ENCODE measurements around a stretch of chr10.

- RRBS: no CpG with 5 or more reads among the region's 26 CpGs
These were observed 22.4 kb upstream of the BTBD16 start for GRCh38 chr10:122248385-122249366.

- RRBS: no CpG with 5 or more reads among the region's 9 CpGs
These were observed 5.8 kb upstream of the PLEKHA1 start for GRCh38 chr10:122368575-122369155.

DNA sequence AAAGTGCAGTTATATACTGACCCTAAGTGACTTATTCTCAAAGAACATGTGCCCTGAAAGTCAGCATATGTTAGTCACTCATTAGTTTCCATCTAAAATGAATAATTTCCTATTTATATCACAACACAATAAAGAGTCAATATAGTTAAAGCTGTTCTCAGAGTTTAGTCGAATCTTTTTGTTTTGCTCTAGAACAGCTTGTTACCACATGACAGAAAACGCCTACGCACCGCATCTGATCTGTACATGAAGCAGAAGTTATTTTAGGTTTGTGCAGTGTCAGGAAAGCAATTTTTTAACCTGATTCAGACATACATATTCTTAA, 33.2 kb downstream of the PLEKHA1 start:
- RRBS: no CpG with 5 or more reads among the region's 4 CpGs

- RRBS: no CpG with 5 or more reads among the region's 17 CpGs
These were observed 2.6 kb downstream of the HTRA1 start for GRCh38 chr10:122463738-122464530.

DNA sequence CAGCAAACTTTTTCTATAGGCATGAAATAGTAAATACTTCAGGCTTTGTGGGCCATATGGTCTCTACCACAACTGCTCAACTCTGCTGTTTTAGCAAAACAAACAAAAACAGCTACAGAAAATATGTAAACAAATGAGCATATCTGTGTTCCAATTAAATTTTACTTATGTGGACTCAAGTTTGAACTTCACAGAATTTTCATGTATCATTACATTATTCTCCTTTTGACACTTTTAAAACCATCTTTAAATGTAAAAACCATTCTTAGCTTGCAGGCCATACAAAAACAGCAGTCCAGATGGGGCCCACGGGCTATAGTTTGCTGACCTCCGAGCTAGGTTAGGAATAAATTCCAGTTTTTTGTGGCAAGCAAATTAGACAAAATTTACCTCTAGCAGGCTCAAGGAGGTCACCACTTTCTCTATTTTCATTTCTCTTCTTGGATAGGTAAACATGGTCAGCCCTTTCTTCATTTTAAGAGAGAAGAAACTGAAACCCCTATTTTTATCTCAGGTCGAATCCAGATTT, 10.9 kb downstream of the IKZF5 start:
- RRBS: no CpG with 5 or more reads among the region's 3 CpGs

DNA sequence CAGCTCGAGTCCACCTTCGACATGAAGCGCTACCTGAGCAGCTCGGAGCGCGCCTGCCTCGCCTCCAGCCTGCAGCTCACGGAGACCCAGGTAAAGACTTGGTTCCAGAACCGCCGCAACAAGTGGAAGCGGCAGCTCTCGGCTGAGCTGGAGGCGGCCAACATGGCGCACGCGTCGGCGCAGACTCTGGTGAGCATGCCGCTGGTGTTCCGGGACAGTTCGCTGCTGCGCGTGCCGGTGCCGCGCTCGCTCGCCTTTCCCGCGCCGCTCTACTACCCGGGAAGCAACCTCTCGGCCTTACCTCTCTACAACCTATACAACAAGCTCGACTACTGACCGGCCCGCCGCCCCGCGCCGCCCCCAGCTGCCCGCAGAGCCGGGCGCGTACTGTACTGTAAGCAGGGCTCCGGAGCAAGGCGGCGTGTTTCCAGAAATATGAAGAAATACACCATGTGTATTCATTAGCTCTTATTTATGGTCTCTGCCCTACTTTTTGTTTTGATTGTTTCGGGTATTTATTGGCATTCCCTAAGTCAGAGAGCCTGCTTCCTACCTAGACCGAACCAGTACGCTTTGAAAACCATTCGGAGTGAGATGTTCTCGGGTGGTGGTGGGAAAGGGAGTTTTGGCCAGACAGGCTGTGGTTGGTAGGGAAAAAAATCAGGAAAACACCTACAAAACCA, 2.0 kb downstream of the HMX2 start:
- RRBS: 5% methylated on average over 17 of the region's 52 CpGs

GRCh38 chr10:123241156-123242376, 87.4 kb downstream of the BUB3 start:
- RRBS: no CpG with 5 or more reads among the region's 8 CpGs

DNA sequence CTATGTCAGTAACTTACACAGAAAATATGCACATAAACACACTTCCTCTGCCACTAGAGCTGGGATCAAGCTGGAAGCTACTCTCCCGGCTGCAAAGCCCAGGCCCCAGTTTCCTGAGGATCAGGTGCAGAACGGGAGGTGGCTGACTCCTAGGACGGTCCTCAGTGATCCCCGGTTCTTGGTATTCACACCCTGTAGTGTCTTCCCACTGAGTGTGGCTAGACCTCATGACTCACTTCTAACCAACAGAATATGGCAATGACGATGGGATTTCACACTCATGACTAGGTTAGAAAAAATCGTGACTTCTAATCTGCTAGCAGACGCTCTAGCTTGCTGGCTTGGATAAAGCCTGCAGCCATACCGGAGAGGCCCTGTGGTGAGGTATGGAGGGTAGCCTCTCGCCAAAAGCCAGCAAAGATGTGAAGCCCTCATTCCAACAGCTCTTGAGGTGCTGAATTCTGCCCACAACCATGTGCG, 60.1 kb downstream of the CHST15 start:
- RRBS: 43% methylated on average over 3 of the region's 10 CpGs

DNA sequence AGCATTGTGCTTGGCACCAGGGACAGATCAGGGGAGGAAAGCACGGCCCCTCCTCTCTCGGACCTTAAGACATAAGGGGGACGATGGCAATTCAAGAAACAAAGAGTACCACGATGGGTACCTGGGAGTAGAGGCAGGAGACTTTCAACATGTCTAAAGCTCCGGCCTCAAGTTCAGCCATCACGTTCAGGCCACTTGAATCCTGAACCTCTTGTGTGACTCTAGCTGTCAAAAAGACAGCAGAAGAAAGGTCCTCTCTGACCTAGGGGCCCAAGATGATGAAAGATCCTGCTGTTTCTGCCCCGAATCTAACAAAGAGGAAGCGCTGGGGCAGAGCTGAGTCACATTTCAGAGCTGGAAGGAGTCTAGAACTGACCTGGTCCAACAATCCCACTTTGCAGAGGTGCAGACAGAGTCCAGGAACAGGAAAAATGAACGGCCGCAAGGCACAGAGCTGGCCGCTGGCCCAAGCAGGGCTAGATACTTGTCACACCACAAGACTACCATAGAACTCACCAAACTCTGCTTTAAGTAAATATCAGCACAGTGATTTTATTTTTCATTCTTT, 53.0 kb downstream of the CHST15 start:
- RRBS: no CpG with 5 or more reads among the region's 11 CpGs

DNA sequence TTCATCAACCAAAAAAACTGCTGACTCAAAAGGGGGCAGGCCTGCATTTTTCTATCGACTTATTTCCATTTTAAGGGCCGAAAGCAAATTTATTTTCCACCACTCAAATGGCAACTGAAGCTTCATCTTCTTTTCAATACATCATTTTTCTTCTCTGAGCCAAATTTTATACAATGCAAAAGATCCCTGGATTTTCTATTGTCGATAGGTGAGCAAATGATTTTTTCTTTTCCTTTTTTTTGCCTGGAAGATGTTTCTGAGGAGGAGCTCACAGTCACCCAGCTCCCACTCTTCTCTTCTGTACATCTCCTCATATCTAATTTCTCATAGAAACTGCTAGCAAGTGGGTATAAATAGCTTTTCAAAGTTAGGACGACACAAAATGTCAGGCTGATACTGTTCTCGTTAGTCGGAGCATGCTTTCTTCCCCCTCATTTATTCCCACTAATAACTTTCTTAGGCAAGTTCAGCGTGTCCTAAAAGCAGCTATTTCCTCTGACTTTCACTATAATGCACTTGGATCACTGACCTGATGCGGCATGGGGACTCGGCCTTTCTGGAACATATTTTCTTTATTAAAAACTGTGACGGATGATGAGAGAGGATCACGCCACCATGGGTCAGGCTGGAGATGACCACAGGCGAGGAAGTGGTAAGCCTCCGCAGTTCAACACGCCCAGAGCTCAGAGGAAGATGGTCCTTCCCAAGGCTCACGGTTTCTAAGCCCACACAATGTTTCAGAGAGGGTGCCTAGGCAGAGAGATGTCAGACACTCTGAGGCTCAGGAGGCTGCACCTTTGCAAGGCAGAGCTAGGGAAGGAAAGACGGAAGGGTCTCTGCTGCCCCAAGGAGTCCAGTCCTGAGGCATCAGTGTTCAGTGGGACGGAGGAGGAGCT, 9.9 kb downstream of the CHST15 start:
- RRBS: no CpG with 5 or more reads among the region's 17 CpGs

GRCh38 chr10:124084664-124085048, 8.7 kb downstream of the CHST15 start:
- RRBS: no CpG with 5 or more reads among the region's 10 CpGs

- RRBS: no CpG with 5 or more reads among the region's 20 CpGs
These were observed 5.0 kb downstream of the CHST15 start for GRCh38 chr10:124088129-124089000.

DNA sequence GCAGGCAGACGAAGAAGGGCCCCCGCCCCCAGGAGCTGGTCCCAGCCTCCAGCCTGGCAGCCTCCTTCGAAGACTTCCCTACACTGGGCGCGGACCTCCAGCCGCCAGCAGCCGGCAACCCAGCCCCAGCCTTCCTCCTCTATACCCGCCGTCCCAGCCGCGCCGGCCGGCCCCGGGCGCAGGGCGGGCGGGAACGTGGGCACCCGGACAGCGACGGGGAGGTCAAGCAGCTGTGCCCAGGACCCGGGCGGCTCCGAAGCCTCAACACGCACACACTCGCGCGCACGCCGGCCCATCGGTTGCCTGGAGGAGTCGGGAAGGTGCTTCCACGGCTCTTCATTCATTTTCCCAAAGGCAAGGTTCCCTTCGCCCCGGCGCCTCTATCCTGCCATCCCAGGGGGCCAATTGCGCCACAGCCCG, 1.6 kb downstream of the CHST15 start:
- RRBS: 3% methylated on average over 23 of the region's 38 CpGs

- RRBS: no CpG with 5 or more reads among the region's 1 CpG
These were observed 113.5 kb downstream of the OAT start for GRCh38 chr10:124305206-124305575.

DNA sequence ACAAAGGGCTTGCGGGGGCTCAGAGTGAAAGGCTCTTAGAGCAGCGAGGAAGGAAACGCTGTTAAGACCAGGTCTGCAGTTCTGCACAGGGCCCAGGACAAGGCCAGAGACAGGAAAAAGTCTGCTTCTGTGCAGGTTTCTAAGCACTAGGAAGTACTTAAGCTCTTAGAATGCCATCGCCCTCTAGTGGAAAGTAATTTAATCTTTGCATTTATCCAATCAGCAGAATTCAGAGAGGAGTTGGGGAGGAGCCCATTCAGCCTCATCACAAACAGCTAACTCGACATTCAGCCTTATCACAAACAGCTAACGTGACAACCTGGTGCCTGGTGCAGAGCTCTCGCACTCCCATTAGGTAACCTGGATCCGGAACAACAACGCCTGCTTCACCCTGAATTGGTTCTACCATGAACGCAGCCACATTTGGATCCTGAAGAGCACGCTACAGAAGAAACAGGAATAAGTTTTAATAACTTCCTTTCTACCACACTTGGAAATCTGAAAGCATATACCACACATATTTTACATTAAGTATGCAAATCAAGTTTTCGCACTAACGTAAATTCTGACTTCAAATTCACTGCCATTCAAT, 15.1 kb downstream of the OAT start:
- RRBS: no CpG with 5 or more reads among the region's 13 CpGs

GRCh38 chr10:124417646-124418835, 682 bp downstream of the OAT start:
- RRBS: 1% methylated on average over 48 of the region's 83 CpGs

DNA sequence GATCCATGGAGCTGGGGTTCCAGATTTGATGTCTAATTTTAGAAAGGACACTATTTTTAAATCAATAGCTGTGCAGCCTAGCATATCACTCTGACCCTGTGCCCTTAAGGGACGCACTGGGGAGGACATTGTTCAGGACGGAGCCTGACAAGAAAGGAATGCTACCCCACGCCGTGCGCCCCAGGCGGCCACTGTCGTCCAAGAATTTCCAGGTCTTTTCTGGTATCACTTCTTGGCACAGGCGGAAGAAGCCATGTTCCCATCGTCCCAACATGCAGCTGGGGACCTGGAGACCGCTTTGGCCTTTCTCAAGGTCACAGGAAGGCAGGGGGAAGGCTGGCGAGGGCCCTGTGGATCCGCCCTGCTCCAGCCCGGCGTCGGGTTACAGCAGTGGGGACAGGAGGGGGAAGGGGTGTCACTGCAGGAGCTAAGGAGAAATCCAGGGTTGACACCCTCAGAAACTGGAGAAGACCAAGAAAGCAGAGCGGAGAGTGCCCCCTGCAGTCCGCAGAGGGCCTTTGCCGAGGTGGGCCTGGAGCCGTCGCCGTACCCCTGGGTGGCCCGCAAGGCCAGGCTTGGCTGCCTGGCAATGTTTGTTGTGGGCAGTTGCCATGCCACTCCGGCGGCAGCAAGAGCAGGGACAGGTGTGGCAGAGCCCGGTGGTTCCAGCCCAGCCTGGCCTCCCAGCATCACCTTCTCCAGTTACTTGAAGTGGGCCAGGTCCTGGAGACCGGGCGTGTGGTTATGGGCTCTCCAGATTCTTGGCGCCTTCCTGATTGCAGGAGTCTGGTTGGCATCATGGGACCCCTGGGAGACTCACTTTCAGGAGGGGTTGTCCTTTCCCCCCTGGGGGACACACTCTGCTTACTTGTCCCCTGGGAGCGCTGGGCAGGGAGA, 104.1 kb downstream of the LHPP start:
- RRBS: 77% methylated on average over 2 of the region's 29 CpGs

GRCh38 chr10:124615946-124616486, 128.2 kb downstream of the FAM53B start:
- RRBS: no CpG with 5 or more reads among the region's 19 CpGs

GRCh38 chr10:124617239-124618042, 126.7 kb downstream of the FAM53B start:
- RRBS: no CpG with 5 or more reads among the region's 32 CpGs

- RRBS: no CpG with 5 or more reads among the region's 12 CpGs
These were observed 96.3 kb downstream of the FAM53B start for GRCh38 chr10:124647742-124648472.

All from AG08470 (cell line).